ENCODE measurements around the genes GPC5 and ABCC4.

GRCh38 chr13:79637134-79637752, 156.3 kb downstream of the NDFIP2 start:
- PRO-cap, result no peak
- RAMPAGE, long total RNA, 3 experiments, result no peak in any of the 3 experiments

DNA sequence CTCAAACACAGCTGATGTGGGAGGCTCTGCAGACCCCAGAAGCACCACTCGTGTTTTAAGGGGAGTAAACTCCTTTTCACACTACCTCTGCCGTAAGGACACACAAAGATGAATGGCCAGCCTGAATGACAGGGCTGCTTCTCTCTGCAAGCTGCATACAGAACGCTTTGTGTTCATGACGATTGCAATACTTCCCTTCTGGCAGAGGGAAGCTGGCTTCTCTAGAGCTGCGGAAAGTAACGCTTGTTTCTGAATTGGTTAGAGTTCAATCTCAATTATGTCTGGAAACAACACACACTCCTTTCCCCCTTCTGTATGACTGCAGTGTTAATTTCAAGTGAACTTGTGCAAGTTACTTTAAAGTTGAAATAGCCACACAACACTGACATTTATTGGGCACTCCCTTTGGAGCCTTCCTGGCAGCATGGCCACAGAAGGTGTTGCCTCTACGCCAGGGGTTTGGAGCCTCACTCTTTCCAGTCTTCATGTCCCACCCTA, 242.6 kb downstream of the NDFIP2 start:
- PRO-cap, result unidirectional peak, plus-strand start at position 268 of the sequence
- RAMPAGE, long total RNA, 3 experiments, result no peak in any of the 3 experiments

- PRO-cap, result bidirectional peak, plus-strand start at chr13:80132958, minus-strand start at chr13:80132827; bidirectional peak, plus-strand start at chr13:80133135, minus-strand start at chr13:80133045
- RAMPAGE, long total RNA, 3 experiments, result no peak in any of the 3 experiments
Measured at GRCh38 chr13:80132646-80133662, 208.0 kb downstream of the SPRY2 start.

- PRO-cap, result no peak
- RAMPAGE, long total RNA, 3 experiments, result no peak in any of the 3 experiments
Measured at GRCh38 chr13:80336859-80337518, 3.9 kb downstream of the SPRY2 start.

- PRO-cap, result bidirectional peak, plus-strand start at chr13:80339045, minus-strand start at chr13:80338901; bidirectional peak, plus-strand start at chr13:80339439, minus-strand start at chr13:80339302
- RAMPAGE, long total RNA, 3 experiments, result start-site peak on the minus strand in 2 of 3 experiments, at chr13:80338860-80339341 at its widest, 11 to 27 reads per replicate
Measured at GRCh38 chr13:80338540-80339525, 2.1 kb downstream of the SPRY2 start.

GRCh38 chr13:80670695-80671069, 329.8 kb upstream of the SPRY2 start:
- PRO-cap, result no peak
- RAMPAGE, long total RNA, 3 experiments, result no peak in any of the 3 experiments

DNA sequence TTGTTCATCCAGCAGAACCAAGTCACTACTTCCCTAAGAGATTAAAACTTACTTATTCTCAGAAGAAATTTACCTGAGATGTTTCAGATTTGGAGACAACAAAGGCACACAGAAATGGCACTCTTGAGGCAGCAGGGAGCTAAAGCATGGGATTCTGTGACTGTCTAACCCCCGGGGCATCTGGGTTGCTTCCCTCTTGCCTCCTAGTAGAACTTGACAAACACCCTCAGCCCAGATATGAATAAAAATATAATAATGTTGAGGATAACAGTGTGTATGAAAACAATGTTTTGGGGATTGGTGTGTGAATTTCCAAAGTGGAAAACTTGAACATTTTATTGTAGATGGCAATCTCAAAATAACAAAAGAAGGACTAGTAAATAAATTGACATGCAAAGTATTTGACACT, 1393.6 kb upstream of the SPRY2 start:
- PRO-cap, result no peak
- RAMPAGE, long total RNA, 3 experiments, result no peak in any of the 3 experiments

DNA sequence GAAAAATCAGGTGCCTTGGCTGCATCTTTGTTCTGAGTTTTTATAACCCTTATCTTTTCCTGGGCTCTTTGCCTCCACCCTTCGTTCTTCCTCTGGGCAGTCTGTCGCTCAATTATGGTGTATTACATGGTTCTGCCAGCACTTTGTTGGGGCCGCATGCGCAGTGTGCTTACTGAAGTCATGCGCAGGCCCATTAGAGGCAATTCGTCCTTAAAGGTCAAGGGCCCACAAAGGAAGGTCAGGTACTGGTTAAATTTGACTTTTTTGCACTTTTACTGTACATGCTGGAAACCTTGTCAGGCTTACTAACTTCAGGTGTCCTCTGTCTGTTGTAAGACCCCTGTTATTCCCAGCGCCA, 761.8 kb upstream of the SLITRK5 start:
- PRO-cap, result no peak
- RAMPAGE, long total RNA, 3 experiments, result no peak in any of the 3 experiments

GRCh38 chr13:87720568-87721146, 49.5 kb downstream of the SLITRK5 start:
- PRO-cap, result no peak
- RAMPAGE, long total RNA, 3 experiments, result no peak in any of the 3 experiments

- PRO-cap, result no peak
- RAMPAGE, long total RNA, 3 experiments, result no peak in any of the 3 experiments
Measured at GRCh38 chr13:88934220-88934567, 1263.0 kb downstream of the SLITRK5 start.

DNA sequence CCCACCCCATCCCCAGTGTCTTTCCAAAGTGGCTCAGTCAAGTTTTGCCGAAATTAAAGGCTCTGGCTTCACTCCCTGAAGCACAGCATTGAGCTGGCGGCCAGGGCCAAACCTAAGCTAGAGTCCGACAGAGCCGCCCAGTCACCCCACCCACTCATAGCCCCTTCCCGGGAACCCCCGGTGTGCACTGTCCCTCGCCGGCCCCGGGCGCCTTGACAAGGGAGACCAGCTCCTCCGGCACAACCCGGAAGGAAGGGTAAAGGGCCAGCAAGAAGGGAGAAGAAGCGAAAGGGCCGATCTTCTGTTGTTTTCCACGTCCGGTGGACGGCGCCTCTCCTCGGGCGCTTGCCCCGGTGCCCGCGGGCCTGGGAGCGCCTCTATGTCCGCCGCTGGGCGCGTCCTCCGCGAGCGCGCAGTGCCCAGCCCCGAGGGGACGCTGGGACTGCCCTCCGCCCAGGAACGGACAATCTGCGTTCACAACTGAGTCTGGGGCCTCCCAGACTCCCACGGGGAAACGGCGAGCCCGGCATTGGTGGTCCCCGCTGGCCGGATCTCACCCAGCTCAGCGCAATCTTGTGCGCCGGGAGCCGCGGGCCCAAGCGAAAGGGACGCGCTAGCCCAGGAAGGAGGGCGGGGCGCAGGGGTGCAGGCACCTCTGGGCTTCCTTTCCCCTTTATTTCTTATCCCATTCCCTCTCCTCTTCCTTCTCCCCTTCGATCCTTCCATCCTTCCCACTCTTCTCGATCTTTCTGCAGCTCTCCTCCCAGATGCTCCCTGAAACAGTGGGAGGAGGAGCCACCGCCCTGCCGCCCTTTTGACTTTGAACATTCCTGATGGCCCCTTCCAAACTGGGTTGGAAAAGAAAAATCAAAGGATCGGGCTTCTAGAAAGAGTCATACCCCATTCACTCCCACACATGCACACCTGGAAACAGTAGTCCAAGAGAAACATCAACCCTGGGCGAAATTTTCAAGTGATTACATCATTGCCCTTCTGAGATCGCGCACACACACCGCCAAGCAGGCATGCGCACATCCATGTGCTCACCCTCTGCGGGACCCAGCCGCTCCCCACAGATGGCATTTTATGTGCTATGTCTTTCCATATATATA, 223.2 kb upstream of the GPC5 start:
- PRO-cap, result no peak
- RAMPAGE, long total RNA, 3 experiments, result no peak in any of the 3 experiments

- PRO-cap, result no peak
- RAMPAGE, long total RNA, 3 experiments, result no peak in any of the 3 experiments
Measured at GRCh38 chr13:91350015-91351239, 48.0 kb upstream of the GPC5 start.

DNA sequence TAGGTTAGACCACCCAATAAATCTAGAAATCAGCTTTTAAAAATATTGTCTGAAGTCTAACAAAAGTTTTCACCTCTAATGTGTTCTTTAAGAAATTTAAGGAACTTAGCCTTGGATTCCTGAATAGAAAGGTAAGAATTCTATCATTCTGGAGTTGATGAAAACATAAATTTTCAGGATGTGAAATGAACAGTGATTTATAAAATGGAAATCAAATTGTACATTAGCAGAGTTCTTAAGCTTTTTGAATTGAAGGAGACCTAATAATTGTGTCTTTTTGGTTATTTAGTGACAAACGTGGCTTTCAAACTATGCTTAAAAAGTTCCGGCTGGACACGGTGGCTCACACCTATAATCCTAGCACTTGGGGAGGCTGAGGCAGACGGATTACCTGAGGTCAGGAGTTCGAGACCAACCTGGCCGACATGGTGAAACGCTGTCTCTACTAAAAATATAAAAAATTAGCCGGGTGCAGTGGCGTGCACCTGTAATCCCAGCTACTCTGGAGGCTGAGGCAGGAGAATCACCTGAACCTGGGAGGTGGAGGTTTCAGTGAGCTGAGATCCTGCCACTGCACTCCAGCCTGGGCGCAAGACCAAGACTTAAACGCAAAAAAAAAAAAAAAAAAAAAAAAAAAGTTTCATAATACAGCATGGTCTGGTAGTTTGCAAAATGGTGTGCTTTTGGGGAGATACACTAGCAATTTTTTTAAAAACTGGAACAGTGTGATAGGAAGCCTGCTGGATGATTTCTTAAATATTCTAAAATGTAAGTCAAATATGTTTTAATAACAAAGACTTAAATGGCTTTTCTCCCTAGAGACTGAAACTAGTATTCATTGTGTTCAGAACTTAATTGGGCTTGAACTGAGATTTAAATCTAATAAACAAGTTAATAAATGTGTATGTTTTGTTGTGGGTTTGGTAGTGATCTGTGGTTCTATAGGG, 45.6 kb upstream of the GPC5 start:
- PRO-cap, result no peak
- RAMPAGE, long total RNA, 3 experiments, result no peak in any of the 3 experiments

- PRO-cap, result no peak
- RAMPAGE, long total RNA, 3 experiments, result no peak in any of the 3 experiments
Measured at GRCh38 chr13:91398416-91399133, at the start of gene GPC5. Gene GPC5, plus strand, starts transcription at chr13:91398621.

DNA sequence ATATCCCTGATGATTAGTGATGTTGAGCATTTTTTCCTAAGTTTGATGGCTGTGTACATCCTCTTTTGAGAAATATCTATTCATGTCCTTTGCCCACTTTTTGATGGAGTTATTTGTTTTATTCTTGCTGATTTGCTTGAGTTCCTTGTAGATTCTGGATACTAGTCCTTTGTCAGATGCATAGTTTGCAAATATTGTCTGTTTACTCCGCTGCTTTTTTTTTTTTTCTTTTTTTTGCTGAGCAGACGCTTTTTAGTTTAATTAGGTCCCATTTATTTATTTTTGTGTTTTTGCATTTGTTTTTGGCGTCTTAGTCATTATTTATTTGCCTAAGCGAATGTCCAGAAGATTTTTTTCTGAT, 114.9 kb downstream of the GPC6 start:
- PRO-cap, result no peak
- RAMPAGE, long total RNA, 3 experiments, result no peak in any of the 3 experiments

- PRO-cap, result no peak
- RAMPAGE, long total RNA, 3 experiments, result no peak in any of the 3 experiments
Measured at GRCh38 chr13:94326760-94327180, 152.7 kb downstream of the DCT start.

DNA sequence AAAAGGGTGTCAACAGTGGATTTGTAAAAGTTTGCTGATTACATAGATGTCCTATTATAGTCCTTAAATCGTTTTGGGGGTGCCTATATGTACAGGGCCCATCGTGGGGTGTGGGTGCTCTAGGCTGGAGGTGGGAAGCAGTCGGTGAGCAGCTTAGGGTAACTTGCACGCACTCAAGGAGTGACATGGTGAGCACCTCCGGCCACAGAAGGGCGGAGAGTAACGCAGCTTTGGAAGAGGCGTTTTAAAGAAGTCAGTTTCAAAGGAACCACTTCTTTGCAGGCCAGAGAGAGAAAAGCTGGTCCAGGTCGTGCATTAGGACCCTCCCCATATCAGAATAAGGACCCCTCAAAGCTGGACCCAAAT, 363 bp downstream of the TGDS start:
- PRO-cap, result no peak
- RAMPAGE, long total RNA, 3 experiments, result no peak in any of the 3 experiments

- PRO-cap, result no peak
- RAMPAGE, long total RNA, 3 experiments, result no peak in any of the 3 experiments
Measured at GRCh38 chr13:94683542-94683813, 28.9 kb downstream of the SOX21 start.

- PRO-cap, result bidirectional peak, plus-strand start at chr13:95301580, minus-strand start at chr13:95301437
- RAMPAGE, long total RNA, 3 experiments, result start-site peak on the minus strand in 3 of 3 experiments, at chr13:95301401-95301468 at its widest, 35 to 73 reads per replicate
Measured at GRCh38 chr13:95301121-95301997, at the start of gene ABCC4. Gene ABCC4, minus strand, starts transcription at chr13:95301451.

DNA sequence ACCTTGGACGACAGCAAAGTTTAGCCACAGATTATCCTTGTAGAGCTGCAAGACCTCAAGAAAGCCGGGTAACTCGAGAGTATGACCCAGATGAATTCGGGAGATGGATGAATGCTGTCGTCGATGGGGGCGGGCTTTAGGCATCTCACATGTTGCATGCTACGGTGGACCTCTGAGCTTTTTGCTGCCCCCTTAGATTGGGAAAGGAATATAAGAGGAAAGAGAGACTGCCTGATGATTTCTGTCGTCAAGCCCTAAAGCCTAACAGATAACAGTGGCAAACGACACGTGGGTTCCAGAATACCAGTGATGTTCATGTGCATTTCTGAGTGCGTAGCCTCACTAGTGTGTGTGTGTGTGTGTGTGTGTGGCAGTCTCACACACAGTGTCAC, 743 bp upstream of the ABCC4 start:
- PRO-cap, result no peak
- RAMPAGE, long total RNA, 3 experiments, result no peak in any of the 3 experiments